Monocyte (primary cell): ENCODE measurements around a stretch of chr17.

- PRO-cap, 2 experiments = peak in 2 of 2 experiments; most common plus-strand start chr17:14310932 (in 1)
Observed at GRCh38 chr17:14310643-14311148, 9.8 kb downstream of the HS3ST3B1 start.

DNA sequence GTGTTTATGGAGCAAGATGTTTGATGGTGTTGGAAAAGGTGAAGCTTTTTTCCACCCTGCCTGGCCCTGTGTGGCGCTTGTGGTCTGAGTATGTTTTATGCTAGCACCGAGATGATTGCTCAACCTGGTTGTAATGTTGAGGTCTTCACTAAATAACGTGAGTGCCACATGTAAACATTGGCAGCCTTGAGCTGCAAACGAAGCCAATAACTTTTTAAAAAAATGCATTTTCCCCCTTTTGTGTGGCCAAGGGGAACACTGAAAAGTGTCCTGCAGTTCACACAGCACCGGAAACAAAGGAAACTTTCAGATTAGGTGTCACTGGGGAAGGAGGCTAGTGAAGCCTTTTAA, 15.6 kb downstream of the HS3ST3B1 start:
- PRO-cap, 2 experiments = no peak in any of the 2 experiments

DNA sequence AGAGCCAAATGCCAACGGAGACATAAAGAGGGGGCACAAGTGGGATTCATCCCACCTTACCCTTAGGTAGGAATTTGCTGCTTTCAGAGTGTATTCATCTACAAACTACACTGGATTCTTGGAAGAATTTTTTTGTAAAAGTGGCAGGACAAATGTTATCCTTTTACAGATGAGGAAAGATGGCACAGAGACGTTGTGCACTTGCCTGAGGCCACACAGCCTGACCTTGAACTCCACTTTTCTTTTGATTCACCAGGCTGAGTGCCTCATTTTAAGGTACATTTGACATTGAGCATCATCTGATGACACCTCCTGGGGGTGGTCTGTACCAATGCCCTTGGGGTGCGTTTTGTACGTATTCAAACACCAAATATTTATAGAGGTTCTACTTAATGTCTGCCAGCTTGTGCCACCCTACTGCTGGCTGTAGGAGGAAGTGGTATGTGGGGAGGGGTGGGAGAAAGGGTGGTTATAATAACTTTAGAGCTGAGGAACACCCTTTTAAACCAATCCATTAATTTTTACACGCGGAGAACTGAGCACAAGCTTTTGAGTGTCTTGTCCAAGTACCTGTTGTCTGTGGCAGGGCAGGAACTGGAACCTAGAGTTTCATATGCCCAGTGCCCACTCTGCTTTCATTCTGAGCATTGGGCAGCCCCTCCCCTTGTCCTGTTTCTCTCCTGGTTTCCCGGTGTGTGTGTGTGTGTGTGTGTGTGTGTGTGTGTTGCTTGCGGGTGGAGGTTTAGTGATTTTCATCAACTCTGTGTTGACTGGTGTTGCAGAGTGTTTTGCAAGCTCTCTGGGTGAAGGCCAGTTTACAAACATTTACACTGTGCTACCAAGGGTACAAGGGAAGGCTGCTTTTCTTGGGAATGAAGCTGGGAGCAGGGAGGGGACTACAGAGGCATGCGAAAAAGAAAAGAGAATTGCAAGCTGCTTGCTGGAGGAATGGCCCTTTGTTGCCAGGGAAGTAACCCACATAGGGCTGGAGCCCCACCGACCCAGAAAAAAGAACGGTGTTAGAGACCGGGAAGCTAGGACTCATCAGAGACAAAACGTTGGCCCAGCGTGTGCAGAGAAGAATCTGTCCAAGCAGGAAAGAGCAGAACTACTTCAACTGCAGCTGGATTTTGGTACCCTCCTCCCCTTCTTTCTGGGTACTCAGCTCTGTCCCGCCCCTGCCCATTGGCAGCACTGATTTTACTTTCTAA, 29.4 kb downstream of the HS3ST3B1 start:
- PRO-cap, 2 experiments = no peak in any of the 2 experiments

GRCh38 chr17:14559710-14560125, 258.8 kb downstream of the HS3ST3B1 start:
- PRO-cap, 2 experiments = no peak in any of the 2 experiments

GRCh38 chr17:14834436-14834898, 430.7 kb downstream of the PMP22 start:
- PRO-cap, 2 experiments = no peak in any of the 2 experiments

- PRO-cap, 2 experiments = no peak in any of the 2 experiments
Observed at GRCh38 chr17:15306352-15306689, 35.1 kb downstream of the TEKT3 start.

DNA sequence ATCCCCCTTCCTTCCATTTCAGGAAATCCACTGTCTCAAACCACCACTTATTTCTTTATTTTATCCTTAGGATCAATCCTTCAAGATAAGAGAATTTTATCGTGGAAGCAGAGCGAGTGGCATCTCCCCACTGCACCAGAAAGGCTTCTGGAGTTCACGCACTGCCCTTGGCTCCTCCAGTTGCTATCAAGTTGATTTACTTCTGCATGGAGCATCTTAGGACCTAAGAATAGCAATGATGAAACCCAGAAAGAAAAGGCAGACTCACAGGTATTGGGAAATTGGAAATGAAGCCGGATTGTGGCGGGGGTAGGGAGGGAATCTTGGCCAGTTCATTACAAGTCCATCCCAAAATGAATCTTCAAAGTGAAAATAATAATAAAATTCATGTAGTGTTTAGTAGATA, 33.8 kb downstream of the TEKT3 start:
- PRO-cap, 2 experiments = no peak in any of the 2 experiments

DNA sequence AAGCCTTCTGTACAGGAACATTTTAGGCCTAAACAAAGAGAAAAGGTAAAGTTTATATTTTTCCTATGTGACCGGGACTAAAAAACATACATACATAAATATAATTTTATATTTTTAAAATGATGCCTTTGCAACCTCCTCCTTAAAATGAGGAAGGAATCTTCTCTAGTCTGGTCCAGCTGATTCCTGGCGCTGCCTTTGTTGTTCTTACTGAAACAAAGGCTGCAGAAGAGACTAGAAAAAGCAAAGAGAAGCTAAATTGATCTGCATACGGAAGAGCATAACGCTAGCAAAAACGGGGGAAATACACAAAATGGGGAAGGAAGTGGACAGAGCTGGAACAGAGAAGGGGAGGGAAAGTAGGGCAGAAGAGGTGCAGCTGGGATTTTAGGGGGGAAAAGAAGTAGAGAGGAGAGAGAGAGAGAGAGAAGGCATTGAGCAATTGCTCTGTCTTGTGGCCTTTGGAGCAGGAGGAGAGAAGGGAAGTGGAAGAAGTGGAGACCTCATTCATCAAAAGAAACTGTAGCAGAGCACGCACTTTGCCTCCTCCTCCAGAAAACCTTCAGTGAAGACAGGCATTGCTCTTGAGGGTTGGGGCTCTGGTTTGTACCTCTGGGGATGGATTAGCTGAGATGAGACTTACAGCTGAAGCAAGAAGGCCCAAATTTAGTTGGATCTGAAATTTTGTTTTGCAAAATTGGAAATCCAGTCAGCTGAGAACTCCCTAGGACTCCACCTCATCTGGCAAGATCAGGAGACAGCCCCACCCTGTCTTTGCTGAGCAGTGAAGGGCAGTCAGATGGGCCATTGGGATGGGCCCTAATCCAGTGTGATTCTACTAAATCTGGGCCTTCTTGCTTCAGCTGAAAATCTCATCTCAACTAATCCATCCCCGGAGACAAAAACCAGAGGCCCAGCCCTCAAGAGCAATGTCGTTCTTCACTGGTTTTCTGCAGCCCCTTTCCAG, 55.9 kb downstream of the CDRT4 start:
- PRO-cap, 2 experiments = no peak in any of the 2 experiments

DNA sequence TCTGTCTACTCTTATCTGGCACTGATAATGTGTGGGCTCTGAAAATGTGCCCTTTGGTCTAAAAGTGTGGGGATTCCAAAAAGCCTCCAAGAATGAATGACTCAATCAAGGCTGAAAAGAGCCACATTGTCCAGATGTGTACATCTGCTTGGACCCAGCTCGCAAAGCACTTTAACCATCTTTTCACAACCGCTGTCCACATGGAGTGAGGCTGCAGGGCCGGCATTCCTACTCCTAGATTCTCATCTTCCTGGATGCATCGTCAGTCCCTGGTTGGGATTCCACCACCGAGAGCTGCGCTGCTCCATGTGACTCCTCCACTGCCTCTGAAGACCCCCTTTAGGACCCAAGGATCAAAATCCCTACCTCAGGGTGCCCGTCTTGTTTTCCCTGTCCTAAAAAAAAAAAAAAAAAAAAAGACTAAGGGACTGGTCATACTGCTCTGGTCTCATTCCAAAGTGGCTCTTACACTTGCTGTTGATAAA, 34.1 kb downstream of the CDRT4 start:
- PRO-cap, 2 experiments = no peak in any of the 2 experiments

GRCh38 chr17:15447901-15448701, 19.3 kb downstream of the CDRT4 start:
- PRO-cap, 2 experiments = no peak in any of the 2 experiments

DNA sequence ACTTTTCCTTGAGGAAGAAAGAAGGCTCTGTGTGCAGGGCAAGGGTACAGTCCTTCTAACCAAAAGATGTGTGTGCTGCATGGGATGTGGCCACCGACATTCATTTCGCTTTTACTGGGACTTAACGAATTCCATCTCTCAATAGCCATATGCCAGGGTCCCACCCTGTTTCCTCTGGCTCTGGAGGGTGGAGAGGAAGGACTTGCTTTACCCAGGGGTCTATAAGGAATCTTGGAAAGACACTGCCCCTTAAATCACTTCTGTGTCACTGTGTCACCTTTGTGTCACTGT, 9.4 kb downstream of the CDRT4 start:
- PRO-cap, 2 experiments = no peak in any of the 2 experiments

- PRO-cap, 2 experiments = no peak in any of the 2 experiments
Observed at GRCh38 chr17:15475313-15476242, 8.2 kb upstream of the CDRT4 start.

DNA sequence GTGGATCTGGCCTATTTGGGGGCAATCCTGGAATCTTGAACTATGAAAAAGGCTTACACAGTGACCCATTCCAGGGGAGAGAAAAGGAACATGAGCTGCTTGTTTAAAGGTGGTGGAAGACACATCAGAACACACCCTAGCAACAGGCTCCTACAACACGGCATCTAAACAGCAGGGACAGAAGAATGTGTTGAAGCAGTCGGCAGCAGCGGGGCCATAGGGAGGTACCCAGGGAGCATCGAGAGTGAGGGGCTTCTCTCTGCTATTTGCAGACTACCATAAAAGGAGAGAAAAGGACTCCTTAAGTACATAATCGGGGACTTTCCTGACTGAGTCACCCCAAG, 26.3 kb upstream of the FBXW10B start:
- PRO-cap, 2 experiments = no peak in any of the 2 experiments

DNA sequence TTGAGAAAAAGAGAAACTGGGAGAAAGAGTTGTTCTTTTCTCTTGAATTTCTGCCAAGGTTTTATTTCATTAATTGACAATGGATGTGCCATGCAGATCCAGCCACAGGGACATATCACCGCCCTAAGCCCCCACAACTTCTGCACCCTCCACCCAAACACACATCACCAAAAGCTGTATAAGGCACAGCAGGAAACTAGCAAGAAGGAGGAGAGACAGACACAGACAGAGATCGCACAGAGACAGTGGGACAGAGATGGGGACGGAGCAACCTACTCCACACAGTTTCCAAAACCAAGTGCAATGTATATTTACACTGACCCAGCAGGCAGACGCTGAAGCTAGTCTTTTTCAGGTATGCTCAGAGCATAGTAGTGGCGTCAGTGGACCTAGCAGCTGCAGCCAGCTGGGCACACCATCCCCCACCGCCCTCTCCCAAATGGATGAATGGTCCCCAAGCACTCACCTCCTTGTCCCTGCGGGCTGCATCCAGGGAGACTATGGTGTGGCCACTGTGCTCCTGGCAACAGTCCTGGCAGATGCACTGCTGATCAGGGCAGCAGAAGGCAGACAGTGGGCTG, 31.2 kb upstream of the FBXW10B start:
- PRO-cap, 2 experiments = no peak in any of the 2 experiments

DNA sequence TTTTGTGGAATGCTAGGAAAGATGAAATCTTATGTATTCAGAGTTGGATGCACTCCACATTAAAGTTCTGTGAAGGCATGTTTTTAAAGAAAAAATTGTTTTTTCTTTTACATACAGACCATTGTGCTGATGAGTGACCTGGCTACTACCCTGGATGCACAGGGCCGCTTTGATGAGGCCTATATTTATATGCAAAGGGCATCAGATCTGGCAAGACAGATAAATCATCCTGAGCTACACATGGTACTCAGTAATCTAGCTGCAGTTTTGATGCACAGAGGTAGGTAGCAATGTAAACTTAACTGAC, 26.8 kb downstream of the TTC19 start:
- PRO-cap, 2 experiments = no peak in any of the 2 experiments

GRCh38 chr17:16122603-16123136, 92.7 kb downstream of the NCOR1 start:
- PRO-cap, 2 experiments = no peak in any of the 2 experiments

GRCh38 chr17:16243785-16244131, 26.7 kb downstream of the PIGL start:
- PRO-cap, 2 experiments = no peak in any of the 2 experiments

DNA sequence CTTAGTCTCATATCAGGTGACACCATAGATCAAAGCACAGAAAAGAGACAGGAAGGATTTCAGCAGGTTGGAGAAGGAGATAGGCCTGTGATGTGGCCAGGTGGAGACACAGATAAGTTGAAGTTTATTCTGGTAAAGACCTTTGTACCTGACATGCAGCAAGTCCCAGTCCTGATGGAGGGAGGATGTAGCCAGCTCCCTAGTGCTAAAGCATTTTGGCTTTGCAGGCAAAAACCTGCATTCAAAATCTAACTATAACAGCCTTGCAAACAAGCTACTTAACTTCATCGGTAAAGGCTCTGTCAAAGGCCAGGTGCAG, 54.9 kb downstream of the CENPV start:
- PRO-cap, 2 experiments = no peak in any of the 2 experiments

DNA sequence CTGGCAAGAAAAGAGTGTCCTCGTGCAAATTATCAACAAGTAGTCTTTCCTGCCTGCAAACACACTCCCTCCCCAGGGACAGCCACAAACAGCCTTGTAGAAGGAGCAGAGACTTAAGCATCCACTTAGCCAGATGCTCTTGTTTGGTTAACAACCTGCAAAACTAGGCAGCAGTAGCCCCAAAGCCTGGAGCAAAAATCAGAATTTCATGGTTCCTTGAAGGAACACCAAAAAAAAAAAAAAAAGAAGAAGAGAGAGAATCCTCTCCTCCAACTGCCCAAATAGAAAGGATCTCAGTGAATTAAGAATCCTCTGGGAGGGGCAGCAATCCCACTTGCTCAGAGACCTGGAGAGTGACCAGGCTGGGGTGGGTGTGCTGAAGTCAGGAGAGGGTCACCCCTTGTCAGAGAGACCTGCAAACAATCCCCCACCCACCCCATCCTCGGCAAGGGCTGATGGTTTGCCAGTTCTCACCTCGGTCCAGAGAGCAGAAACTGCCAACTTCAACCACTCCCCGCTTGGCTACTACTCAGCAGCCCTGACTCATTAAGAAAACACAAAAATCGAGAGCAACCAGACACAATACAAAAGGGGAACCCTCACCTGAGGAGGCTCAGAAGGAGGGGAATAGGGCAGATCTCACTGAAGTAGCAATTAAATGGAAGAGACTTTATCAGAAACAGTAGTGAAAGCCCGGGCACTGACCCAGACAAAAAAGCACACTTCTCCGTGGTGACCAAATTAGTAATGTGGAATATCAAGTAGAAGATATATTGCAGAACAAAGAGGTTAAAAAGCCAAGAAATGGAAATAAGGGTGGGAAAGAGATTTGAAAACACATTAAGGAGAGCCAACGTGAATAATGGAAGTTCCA, 23.9 kb downstream of the CENPV start:
- PRO-cap, 2 experiments = no peak in any of the 2 experiments

GRCh38 chr17:16470148-16470731, 21.8 kb downstream of the LRRC75A start:
- PRO-cap, 2 experiments = no peak in any of the 2 experiments